Placental pericyte (primary cell): ENCODE measurements around the gene PTGFR.

DNA sequence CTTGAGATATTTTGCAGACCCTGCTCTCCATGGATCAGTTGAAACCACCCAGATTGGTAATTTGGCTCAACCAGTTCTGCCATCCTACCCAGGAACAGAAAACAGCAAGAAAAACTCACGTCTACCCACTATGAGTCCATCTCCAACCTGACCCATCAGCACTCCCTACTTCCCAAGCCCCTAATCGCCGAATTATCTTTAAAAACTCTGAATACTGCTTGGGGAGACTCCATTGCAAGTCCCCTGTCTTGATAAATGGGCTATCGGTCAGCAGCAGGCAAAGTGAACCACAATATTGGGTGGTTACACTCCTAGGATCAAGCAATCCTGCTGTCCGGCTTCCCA is 496 bp upstream of the RABGGTB start:
- CAGE, long polyA plus RNA, result no peak

- CAGE, long polyA plus RNA, result no peak
Measured at GRCh38 chr1:76198154-76198634, 123.6 kb downstream of the ST6GALNAC3 start.

GRCh38 chr1:76460233-76460490 is 385.6 kb downstream of the ST6GALNAC3 start:
- CAGE, long polyA plus RNA, result no peak

- CAGE, long polyA plus RNA, result no peak
Measured at GRCh38 chr1:77347603-77348180, 65.9 kb downstream of the AK5 start.

DNA sequence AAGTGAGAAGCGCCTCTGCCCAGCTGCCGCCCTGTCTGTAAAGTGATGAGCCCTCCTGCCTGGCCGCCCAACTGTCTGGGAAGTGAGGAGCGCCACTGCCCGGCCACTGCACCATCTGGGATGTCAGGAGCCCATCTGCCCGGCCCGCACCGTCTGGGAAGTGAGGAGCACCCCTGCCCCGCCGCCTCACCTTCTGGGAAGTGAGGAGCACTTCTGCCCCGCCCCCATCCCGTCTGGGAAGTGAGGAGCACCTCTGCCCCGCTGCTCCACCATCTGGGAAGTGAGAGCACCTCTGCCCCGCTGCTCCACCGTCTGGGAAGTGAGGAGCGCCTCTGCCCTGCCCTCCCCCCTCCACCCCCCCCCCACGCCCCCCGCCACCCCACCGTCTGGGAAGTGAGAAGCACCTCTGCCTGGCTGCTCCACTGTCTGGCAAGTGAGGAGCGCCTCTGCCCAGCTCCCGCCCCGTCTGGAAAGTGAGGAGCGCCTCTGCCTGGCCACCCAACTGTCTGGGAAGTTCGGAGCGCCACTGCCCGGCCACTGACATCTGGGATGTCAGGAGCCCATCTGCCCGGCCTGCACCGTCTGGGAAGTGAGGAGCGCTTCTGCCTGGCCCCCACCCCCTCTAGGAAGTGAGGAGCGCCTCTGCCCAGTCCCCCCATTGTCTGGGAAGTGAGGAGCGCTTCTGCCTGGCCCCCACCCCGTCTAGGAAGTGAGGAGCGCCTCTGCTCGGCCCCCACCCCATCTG is 4.5 kb upstream of the ZZZ3 start:
- CAGE, long polyA plus RNA, result no peak

DNA sequence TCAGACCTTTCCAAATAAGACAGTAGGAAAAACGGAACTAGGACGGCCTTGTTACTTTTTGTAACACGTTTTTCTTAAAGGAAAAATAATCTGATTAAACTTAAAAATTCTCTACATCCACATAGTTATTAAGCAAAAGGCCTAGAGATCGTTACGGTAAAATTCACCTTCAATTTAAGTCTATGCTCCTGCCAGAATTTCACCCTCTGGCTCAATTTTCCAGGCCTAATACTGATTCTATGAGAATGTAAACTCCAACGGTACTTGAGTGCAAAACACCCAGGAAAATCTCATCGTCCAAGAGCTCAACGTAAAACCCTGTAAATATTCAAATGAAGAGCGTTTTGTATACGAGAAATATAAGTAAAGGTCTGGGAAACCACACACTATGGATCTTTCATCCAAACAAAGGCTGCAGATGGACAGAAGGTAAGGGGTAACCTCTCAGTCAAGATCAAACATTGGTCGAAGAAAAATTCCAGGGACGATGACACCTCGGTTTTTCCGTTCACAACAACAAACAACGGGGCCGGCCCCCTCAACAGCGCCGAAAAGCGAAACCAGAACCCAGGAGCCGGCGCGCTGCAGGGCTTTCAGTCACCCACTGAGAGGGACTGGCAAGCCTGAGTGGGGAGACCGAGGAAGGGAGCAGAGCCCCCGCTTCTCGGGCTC is 842 bp downstream of the USP33 start:
- CAGE, long polyA plus RNA, result no peak

GRCh38 chr1:77832246-77832758 is 52.9 kb downstream of the MIGA1 start:
- CAGE, long polyA plus RNA, result no peak

DNA sequence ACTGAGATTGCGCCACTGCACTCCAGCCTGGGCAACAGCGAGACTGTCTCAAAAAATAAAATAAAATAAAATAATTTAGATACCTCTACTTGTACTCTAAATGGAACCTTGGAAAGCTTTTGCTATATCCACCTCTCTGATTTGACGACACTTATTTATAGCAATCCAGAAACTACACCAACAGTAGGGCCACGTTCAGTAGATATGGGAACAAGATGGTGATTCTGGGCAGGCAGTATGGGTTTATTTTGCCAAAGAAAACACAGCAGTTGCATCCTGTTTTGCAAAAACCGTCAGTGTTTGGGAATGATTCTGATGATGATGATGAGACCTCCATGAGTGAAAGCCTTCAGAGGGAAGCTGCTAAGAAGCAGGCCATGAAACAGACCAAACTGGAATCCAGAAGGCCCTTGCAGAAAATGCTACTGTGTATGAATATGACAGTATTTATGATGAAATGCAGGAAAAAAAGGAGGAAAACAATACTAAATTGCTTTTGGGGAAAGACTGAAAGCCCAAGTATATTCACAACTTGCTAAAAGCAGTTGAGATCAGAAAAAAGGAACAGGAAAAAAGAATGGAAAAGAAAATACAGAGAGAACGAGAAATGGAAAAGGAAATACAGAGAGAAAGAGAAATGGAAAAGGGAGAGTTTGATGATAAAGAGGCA is 41.4 kb upstream of the NEXN start:
- CAGE, long polyA plus RNA, result no peak

DNA sequence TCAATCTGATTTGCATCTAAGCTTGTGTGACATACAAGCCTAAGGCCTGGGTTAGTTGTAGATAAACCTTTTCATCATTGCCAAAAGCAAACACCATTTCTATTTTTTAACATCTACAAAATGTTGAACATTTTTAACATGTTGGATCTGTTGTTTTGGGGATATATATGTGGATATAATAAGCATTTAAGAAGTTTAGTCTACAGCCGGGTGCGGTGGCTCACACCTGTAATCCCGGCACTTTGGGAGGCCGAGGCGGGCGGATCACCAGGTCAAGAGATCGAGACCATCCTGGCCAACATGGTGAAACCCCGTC is 40.7 kb downstream of the FUBP1 start:
- CAGE, long polyA plus RNA, result no peak

DNA sequence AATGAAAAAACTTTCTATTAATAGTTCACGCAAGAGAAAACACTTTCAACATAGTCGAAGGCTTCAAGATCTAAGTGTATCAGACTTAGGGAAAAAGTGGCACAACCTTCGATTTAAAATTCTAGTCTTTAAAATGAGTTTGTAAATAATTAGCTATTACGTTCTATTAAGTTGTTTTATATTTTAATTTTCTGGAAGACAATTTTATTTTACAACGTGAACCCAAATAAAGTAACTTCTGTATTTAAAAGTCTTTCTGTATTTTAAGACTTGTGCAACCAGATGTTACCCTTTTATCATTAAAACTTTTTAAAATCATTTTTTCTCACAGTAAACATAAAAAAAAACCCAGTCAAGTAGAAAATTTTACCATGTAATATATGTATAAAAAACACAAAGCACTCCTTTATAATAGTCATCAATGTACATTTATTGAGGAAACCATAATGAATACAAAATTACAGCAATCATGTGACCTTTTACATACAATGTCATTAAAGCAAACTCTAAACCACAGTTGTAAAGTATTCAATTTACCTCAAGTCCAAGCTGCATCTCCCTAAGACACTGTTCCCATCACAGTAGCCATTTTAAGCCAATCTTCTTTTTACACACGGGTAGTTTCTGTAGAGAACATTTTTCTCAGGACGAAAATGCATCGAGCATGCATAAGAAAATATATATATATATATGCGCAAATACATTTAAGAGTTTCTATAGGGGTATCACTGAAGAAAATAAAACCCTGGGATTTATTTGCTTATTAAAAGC is 35.0 kb downstream of the FUBP1 start:
- CAGE, long polyA plus RNA, result no peak

DNA sequence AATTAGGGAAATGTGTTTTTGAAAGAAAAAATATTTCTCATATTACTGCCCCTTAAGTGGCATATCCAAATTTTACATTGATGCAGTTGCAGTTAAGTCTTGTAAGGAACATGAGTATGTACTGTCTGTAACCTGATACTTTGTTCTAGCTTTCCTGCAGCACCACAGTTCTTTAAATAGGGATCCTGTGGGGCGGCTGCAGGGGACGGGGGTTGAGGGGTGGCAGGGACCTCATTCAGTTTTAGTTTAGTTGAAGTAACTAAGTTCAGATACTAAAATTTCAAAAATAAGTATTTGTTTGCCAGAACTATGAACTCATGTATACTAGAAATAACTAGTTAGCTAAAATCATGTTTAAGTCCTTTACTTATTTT is 768 bp upstream of the DNAJB4 start:
- CAGE, long polyA plus RNA, result no peak

GRCh38 chr1:78005354-78006291 is 884 bp downstream of the DNAJB4 start:
- CAGE, long polyA plus RNA, result no peak

GRCh38 chr1:78038587-78038839 is 7.3 kb upstream of the GIPC2 start:
- CAGE, long polyA plus RNA, result no peak

DNA sequence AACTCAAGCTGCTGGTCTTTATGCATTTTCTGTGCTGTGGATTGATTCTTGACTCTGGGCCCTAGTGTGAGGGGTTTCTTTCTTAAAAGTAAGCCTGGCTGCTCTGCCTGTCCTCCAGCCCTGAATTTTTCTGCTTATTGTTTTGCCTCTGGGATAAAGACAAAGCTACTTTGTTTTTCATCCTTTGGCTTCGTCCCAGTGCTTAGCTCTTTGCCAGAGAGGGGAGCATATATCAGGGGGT is 51.0 kb downstream of the GIPC2 start:
- CAGE, long polyA plus RNA, result no peak

DNA sequence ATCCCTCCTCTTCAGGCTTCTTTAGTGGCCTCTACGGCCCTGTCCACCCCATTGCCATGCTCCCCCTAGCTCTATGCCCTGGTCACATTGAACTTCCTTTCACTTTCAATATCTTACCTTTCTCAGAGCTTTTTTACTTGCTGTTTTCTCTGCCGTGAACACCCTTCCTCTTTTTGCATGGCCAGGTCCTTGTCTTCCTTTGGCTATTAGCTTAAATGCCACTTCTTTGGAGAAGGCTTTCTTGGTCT is 97.4 kb downstream of the GIPC2 start:
- CAGE, long polyA plus RNA, result no peak

- CAGE, long polyA plus RNA, result no peak
Measured at GRCh38 chr1:78490602-78491287, at the start of gene PTGFR. Gene PTGFR, plus strand, starts transcription at chr1:78490974.

DNA sequence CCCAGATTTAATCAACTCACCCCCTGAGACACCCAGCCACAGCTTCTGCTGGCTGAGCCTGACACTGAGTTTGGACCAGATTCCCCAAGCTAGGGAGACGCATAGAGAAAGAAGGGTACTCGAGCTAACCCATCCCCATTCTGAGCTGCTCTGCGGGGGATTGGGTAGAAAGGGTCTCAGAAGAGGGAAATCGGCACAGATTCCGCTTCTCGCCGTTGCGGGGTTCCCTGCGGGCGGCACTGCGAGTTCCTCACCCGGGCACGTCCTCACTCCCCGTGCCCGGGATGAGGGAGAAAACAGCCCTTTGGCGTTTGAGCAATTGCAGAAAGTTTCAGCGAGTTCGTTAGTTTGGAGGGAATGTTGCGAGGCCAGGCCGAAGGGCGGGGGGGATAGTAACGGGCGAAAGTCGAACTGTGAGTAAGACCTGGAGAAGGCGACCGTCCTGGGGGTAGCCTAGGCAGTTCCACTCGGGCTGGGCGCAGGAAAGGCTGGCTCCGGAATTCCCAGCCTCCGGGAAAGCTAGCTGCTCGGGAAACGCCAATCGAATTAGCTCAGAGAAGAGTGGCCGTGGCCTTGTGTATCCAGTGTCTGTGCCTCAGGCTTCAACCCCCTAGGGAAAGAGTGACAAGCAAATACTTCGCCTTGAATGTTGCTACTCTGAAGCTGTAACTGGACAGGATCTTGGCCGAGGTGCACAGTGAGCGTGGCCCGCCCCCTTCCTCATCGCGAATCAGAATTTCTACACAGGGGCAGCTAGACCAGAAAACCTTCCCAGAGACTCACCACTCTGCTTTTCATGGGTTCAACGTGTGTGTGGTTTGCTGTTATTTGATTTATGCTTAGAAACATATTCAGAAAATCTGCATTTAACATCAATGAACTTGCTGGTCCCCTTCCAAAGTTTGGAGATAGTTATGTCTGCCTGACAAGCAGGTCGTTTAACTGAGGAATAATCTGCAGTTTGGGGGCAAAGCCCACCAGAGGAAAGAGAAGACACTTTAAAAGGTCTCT is 819 bp downstream of the PTGFR start:
- CAGE, long polyA plus RNA, result no peak

- CAGE, long polyA plus RNA, result no peak
Measured at GRCh38 chr1:78643797-78644186, 5.8 kb upstream of the IFI44 start.

DNA sequence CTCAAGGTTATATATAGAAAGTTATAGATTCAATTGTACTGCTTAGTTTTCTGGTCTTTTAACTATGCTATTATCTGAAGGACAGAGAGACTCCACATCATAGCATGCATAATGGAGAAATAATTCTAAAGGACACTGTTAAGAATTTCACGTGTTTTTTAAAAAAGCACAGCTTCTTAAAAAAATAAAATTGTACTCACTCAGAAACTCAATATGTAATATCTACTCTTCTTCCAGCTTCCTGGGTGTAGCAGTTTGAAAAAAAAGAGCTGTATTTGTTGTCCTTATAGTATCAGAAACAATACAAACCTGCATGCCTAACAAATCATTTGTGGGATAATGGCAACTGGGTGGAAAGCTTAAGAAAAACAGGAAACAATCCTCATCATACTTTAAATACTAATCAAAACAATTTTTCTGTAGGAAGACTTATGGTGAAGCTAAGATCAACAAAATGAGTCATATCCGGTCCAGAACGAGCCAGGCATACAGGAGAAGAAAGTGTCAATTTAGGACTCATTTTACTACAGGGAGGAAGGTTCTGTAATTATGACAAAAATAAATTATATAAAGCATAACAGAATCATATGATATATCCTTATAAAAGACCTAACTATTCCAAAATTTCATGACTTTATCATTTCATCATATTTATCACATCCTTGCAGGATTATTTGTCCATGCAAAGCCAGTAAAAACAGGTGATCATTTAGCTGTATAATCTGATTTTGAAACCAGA is 181.8 kb upstream of the ADGRL4 start:
- CAGE, long polyA plus RNA, result no peak

DNA sequence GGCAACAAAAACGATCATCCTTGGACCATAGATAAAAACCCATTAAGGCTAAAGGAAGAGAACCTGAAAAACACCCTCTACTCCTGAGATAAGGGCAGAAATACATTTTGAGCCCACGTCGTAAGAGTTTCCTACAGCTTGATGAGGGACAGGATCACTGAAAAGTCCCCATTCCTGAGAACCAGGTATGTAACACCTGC is 1050.8 kb upstream of the ADGRL2 start:
- CAGE, long polyA plus RNA, result no peak